ENCODE data around the gene TMF1.

DNA sequence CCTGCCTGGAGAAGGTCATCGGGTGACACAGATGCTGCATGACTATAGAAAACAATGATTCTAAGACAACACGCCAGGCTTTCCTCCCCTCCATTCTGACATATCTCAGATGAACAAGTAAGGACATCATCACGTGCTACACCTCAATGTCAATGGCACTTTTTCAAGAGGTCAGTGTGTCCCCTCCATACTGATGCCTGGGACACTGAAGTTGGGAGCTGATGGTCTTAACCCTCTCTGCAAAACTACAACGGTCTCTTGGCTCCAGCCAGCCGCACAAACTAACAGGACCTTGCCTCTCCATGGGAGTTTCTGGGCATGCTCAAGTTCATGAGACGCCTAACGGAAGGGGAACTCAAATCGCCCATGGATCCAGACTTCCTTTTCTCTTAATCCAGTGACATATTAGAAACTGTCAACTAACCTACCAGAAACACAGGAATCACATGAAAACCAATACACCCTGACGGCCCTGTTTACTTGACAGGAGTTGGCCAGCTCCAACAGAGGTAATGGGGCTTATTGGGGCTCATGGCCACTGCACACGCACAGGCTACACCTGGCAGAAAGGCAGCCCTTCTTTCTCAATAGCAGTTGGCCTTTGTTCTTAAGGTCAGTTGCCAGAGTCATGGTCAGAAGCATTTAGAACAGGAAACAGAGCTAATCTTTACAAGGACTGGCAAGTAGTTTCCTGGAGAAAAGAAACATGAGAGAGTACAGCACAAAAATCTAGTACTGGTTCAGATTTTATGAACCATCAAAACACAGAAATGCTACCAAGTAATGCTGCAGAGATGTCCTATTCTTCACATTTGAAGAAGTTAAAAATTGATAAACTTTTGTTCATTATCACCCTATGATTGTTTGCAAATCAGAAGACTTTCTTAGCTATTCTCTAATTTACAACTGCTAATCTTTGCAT lies 181.9 kb downstream of the MAGI1 start:
- PRO-cap: no peak

DNA sequence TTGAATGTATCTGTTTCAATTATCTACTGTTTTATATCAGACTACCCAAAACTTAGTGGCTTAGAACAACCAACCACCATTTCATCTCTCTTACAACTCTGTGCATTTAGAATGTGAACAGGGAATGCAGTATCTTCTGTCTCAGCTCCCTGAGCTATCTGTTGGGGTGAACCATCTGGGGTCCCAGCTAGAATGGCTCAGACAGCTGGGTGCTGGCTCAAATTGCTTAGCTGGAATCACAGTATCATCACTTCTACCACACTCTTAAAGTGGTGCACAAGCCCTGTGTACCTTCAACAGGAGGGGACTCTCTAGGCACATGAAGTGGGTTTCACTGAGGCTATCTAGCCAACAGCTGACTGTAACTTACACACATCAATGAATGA lies 44.2 kb downstream of the MAGI1 start:
- PRO-cap: no peak

DNA sequence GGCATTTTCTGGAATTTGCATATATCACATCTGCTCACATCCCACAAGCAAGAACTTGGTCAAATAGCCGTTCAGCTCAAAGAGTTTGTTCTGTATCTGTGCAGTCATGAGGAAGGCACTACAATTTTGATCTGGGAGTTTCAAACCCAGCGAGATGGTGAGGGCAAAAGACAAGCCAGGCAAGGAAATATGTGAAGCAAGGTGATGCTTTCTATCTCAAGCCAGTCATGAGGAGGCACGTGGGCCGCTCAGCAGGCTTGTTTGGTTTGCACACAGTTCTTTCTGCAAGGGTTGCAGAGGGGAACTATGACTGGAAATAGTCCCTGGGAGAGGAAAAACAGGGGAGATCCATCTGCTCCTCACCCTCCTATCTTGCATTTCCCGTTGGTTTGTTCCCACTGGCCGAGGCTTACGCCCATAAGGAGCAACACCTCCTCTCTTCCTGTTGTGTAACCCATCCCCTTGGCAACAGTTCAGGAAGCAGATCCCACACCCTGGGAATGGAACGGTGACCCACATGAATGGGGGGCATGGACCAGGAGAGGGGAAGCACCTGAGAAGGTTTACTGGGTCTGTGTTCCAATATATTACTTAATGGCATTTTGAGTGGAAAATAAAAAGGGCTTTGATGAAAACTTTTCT lies 72.1 kb upstream of the MAGI1 start:
- PRO-cap: no peak

DNA sequence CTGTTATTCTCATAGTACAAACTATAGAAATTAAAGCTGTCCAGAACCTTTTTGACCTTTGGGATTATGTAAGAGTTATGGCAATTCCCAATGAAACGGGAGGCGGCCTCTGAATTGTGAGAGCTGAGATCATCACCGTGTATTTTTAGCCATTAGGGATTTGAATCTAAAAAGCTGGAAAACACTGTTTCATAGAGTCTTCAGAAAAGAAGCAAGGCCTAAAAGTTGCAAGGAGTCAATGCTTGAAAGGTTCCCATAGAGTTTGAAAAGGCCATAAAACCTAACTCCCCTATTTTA lies 38.5 kb upstream of the SLC25A26 start:
- PRO-cap: no peak

DNA sequence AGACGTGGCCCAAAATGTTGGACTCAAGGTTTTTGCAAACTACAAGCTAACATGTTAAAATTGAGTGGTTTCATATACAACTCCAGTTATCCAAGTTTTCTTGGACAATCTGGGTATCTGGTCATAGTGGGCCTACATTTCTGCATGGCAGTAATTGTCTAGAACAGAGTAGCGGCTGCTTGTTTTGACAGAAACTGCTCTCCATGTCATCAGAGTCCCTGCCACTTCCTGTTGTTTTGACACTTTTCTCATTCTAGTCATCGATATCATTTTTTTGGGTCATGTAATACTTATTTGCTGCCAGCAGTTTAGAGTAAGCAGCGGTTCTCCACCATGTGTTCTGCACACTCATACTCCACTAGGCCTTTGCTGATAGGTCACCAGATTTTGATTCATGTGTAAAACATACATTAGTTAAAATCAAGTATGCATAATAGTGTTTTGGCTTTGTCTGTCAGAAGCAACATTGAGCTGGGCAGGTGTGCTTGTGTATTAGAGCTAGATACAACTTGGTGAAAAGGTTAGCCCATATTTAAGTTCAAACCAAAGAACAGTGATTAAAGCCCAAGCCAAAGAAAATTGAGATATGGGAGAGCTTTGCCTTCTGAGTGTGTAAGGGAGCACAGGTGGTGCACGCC lies 81.6 kb downstream of the SLC25A26 start:
- PRO-cap: no peak

DNA sequence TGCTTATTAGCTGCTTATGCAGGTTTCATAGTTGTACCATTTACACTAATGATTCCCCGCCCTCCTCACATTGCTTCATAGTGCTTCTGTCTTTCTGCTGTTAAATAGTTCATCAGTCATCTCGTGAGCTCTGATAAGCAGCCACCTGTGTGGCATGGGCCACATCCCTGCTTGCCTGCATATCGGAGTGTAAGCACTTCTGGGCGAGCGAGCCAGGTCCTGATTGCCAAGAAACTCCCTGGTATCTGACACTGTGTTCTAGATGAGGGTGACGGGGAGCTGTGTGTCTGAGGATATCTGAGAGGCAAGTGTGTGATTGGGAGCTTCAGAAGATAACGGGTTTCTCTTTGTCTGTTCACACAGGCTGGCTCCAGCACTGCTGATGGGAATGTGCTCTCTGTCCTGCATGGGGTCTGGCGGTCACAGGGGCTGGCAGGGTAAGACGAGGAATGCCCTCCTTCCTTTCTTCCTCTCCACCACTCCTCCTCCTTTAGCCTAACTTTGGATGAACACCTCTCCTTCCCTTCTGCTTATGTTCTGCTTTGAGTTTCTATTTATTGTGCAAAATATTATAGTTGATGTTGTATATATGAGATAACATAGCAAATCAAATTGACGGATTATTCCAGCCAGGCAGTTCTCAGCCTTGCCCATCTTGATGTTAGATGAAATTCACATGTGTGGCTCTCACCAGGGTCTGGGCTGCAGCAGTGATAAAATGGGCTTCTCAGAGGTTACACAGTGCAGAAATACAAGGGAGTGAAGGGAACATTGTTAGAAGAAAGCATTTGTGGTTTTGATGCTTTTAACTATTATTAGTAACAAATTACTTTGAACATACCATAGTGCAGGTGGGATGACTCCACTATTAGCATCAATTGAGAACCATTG lies 130.4 kb downstream of the LRIG1 start:
- PRO-cap: no peak

DNA sequence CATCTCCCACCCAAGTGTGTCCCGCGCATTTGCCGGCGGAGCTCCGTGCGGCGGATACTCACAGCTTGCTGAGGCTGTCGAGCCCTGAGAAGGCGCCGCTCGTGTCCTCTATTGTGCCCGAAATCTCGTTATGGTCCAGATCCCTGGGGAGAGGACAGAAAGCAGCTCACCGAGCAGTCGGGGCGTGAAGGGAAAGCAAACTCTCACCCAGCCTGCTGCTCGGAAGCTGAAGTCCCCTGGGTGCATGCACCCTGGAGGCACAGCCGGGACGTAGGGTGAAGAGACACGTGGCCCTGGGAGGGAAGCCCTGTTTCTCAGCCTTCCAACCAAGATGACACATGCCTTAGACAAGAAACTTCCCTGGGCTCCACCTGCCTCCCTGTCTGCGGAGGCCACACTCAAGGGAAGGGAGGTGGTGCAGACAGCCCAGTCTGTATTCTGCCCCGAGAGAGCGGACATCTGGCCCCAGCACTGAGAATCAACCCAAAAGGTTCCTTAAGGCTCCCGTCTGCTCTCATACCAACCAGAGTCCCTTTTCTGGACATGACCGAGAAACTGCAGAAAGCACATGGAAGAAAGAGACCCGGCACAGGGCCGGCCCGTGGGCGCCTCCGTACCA lies 95.6 kb downstream of the LRIG1 start:
- PRO-cap: no peak

DNA sequence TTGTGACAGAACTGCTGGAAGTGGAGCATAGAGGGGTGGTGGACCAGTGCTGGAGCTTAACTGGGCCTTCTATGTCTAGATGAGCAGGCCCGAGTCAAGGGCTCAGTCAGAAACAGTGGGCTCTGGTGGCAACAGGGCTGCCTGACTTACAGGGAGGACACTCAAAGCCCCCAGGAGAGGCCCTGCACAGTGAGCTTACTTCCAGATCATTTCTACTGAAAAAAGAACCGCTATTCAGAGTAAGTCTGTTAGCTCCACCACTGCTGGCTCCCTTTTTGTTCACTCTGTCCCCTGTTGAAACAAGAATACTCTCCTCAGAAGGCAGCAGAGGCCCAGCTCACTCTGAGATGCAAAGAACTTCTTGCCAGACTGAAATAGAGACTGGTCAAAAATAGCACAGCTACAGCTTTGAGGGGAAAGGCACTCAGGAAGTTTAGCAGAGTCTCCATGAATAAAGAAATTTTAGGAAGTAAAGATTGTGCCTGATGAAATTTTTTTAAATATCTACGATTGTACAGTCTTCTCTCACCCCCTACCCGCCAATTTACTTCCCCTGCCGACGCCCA lies 46.8 kb downstream of the LRIG1 start:
- PRO-cap: no peak

DNA sequence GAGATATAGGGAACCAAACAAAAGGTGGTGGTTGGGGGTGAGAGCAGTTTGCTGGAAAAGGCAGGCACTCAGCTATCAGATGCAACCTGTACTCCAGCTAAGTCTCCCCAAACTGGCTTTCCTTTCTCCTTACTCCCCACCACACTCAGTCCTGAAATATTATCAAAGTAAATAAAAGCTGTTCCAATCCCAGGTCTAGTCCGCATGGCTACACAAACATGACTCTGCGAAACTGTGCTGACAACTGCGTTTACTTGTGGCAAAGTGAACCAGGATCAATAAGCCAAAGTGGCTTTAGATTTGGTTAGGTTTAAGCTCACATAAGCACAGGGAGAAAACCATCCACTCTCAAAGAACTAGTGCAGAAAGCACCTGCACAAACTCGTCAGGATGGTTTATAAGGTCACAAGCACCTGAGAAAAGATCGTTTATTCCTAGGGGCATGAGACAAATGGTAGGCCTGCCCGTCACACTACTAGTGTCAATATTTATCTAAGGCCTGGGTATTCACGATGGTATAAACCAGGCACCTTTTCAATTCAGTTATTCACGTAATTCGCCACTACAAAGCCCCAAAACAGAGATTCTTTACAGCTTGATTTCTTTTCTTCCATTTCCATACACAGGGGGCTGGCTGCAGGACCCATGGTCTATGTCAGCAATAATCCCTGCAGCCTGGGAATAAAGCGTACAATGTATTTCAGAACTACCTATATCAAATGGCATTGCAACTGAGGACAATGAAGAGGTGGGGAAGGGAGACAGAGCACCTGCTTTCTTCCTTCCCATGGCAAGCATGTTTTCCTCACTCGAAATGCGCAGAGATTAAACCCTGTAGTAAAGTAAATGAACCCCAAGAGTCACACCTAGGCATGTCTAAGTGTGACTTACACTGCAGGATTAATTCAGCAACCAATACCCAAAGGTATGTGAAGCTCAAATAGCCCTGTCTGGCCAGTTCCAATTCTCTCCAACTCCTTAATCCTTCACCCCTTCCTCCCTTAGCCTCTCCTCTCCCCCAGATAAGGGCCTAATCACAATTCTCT lies 25.1 kb downstream of the LRIG1 start:
- PRO-cap: no peak

GRCh38 chr3:66485248-66485523 lies 15.6 kb downstream of the LRIG1 start:
- PRO-cap: no peak

DNA sequence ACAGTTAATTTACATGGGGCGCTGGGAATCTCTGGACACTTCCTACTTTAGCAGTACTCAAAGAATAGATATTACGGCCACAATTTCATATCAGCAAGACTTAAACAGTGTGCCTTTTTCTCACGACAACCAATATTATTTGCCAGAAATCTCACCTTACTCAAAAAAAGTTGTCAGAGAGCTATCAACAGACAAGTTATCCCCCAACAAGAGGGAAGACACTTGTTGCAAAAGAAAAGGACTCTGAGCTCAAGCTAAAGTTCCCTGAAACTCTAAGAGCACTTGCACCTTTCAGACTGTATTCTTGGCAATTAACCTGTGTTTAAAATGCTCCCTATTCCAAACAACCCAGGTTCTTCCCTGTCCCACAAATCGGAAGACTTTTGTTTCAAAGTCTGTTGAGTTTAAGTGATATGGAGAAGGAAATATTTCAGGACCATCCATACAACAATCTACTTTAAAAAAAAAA lies 4.5 kb downstream of the LRIG1 start:
- PRO-cap: no peak

DNA sequence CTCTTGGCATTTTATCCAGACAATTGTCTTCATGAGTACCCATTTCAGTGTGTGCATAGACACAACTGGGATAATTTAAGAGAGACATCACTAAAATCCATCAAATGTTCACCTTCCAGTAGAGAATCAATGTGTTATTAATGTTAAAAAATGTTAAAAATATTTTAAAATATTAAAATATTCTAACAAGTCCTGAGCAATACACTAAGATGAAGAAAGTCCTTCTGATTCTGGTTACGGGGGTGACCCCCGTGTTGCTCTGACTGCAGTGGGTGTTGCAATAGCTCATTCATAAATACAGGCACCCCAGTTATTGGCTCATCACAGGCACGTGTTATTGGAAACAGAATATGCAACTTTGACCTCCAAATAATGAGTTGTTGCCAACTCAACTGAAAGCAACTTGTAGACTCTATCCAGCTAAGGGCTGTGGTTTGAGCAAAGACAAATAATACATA lies 87.3 kb upstream of the LRIG1 start:
- PRO-cap: no peak

DNA sequence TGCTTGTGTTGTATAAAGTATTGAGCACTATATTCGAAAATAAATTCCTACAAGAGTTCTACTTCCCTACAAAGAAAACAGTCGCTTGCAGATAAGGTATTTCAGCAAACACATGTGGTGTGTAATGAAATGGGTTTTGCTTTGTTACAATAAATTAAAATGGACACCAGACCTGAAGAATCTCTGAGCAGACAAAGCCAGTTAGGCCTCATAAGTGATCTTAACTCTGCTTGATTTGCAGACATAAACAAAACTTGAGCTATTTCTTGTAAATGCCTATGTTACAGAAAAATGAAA lies 164.9 kb downstream of the SUCLG2 start:
- PRO-cap: no peak

GRCh38 chr3:67653418-67653909 lies 948 bp downstream of the SUCLG2 start:
- PRO-cap: no peak

- PRO-cap: no peak
Measured at GRCh38 chr3:69012453-69012838, 1.0 kb downstream of the EOGT start.

DNA sequence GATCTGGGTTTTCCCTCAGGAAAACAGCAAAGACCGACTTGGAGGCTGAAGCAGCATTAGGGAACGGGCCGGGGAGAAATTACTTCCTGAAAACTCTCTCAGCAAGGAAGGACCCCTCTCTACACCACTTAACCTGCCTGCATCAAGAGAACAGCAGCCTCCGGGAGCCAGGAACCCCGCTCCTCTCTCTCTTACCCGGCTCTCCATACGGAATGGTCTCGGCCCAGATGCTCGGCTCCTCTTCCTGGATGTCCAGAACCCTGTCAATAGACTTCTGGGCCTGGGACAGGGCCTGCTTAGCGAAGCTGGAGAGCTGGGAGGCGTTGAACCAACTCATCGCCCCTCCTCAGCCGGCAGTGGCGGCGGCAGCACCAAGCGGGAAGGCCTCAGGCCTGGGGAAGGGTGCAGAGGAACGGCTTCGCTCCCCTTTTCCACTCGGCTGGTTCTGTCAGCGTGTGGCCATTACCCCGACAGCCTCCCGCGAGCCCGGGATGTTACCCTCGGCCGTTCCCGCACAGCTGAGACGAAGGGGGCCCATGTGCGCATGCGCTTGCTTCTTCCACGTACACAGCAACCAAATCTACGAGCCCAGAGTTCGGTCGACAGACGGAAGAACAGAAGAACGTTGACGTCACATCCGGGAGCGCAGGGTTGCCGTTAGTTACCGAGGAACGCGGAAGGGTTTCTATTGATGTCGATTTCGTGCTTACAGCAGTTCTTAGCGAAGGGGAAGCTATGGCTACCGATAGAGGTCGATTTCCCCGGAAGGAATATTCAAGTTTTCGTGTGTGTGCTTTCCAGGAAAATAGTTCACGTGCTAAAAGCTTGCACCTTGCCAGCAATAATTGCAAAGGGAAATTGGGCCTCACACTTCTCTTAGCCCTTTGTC lies at the start of gene TMF1:
TSS of gene TMF1 (minus strand) at position 584 of the 889 bp plus-strand sequence.
- PRO-cap: bidirectional peak, plus-strand start at position 127 of the sequence, minus-strand start at position 65 of the sequence; bidirectional peak, plus-strand start at position 299 of the sequence, minus-strand start at position 268 of the sequence; bidirectional peak, plus-strand start at position 714 of the sequence, minus-strand start at position 525 of the sequence

- PRO-cap: no peak
Measured at GRCh38 chr3:69198292-69198707, 75.9 kb upstream of the LMOD3 start.

GRCh38 chr3:69306477-69307330 lies 79.2 kb downstream of the FRMD4B start:
- PRO-cap: no peak

- PRO-cap: no peak
Measured at GRCh38 chr3:69484707-69485503, 99.0 kb upstream of the FRMD4B start.

GRCh38 chr3:69540927-69541579 lies 155.2 kb upstream of the FRMD4B start:
- PRO-cap: no peak

All from gallbladder (tissue), 1 donor.